Brain (tissue), 1 donor: ENCODE results near the gene HOXA1.

GRCh38 chr7:26857437-26858352, 6.7 kb downstream of the SKAP2 start:
- RRBS = no CpG with 5 or more reads among the region's 37 CpGs

DNA sequence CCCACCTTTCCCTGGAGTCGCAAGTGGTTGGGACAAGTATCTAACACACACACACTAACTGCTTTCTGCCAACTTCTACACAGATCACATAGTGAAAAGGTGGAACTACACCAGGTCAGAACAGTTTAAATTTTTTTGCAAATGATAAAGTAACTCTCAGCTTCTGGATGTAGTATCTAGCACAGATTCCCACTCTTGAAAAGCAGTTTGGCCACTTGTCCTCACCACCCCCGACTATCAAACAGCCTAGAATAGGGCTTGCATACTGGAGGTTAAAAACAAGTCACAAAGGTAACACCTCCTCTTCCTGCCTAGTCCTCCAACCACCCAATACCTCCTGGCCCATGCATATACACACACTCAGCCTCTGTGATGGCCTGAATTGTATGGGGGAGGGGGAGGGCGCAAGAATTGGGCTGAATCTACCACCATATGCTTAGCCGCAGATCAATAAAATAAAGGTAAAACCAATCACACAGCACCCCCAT, 5.7 kb downstream of the SKAP2 start:
- RRBS = no CpG with 5 or more reads among the region's 4 CpGs

DNA sequence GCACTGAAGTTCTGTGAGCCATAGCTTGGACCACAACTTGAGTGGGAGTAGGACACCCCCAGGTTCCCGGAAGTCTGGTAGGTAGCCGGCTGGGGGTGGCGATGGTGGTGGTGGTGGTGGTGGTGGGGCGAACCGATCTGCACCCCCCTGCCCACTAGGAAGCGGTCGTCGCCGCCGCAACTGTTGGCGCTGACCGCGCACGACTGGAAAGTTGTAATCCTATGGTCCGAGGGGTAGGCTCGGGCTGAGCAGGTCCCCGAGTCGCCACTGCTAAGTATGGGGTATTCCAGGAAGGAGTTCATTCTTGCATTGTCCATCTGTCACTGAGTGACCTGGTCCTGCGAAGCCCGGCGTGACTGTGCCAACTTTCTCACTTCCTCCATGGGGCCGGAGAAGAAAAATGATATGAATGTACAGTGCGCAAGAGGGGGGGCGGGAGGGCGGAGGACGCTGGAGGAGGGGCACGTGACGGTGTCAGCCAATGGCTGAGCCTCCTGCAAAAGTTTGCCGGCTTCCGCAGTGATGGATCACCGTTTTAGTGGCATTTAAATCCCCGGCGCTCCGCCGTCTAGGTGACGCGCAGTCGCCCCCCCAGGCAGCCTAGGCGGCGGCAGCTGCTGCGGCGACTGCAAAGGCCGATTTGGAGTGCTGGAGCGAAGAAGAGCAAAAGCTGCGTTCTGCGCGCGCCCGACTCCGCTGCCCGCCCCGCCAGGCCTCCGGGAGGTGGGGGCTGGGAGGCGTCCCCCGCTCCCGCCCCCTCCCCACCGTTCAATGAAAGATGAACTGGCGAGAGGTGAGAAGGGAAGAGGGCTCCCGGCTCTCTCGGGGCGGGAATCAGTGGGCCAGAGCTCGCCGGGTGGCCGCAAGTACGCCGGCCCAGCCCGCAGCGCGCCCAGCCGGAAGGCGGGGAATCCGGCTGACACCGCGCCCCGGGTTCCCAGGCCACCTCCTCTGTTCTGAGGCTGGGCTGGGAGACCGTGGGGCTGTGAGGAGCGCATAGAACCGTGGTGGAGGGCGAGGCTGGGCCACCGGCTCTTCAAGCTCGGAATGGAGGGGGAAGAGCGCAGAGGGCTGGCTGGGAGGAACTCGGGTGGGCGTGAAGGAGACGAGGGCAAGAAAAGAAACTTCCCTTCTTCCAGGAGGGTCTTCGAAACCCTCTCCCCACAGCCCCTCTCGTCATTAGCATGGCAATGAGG, at the start of gene HOXA1:
HOXA1 (minus strand) TSS at position 405 of the 1,196 bp plus-strand sequence.
- RRBS = 3% methylated on average over 15 of the region's 87 CpGs

DNA sequence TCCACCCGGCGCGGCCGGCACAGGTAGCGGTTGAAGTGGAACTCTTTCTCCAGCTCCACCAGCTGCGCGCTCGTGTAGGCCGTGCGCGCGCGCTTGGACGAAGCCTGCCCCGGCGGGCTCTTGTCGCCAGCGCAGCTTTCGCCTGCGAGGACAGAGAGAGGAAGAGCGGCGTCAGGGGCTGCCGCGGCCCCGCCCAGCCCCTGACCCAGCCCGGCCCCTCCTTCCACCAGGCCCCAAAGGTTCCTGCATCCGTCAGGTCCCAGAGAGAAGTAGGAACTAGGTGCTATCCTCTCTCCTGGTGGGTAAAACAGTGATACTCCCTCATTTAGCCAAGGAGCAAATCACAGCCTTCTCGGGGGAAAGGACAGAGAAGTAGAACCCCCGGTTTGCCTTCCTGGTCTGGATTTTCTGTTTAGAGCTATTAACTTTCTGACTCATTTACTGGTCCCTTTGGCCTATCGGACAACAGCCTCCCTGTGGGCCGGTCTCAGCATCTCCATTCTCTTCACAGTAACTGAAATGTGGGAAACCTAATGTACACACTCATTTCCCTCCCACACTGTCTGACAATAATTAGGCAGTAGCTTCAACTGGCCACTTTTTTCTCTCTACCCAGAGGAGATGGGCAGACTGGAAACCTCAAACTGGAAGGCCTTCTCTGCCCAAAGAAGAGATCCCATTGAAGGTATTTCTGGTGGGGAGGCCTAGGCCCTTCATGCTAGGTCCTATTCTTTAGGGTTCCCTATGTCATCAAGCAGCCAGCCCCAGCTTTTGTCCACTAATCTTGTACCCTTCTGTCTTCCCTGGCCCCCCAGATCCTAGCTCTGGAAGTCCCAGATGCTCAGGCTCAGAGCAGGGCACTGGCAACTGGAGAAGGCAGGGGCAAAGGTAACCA, 6.3 kb upstream of the HOXA2 start:
- RRBS = 19% methylated on average over 18 of the region's 31 CpGs

- RRBS = 10% methylated on average over 17 of the region's 67 CpGs
Observed at GRCh38 chr7:27110064-27111112, 7.9 kb upstream of the HOXA2 start.

- RRBS = 6% methylated on average over 11 of the region's 38 CpGs
Observed at GRCh38 chr7:27143938-27144696, 636 bp upstream of the HOXA5 start.

DNA sequence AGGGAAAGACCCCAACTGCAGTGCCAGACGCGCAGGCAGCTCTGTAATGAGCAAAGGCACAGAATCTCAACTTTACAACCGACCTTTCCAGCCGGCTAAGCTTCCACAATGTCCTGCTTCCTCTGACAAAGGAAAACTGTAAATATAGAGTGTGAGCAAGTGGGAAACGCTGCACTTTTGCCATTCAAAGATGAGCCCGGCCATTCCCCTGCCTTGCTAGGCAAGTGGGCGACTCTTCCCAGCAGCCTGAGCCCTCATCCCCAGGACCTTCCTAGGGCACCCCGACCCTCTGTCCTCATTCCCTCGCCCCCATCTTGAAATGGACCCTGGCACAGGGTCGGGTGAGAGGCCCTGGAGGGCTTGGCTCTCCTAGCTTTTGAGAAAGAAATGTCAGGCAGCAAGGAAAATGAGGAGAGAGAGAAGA, 1.1 kb downstream of the HOXA7 start:
- RRBS = 5% methylated on average over 3 of the region's 10 CpGs

- RRBS = 12% methylated on average over 5 of the region's 20 CpGs
Observed at GRCh38 chr7:27164868-27165160, 523 bp downstream of the HOXA9 start.

DNA sequence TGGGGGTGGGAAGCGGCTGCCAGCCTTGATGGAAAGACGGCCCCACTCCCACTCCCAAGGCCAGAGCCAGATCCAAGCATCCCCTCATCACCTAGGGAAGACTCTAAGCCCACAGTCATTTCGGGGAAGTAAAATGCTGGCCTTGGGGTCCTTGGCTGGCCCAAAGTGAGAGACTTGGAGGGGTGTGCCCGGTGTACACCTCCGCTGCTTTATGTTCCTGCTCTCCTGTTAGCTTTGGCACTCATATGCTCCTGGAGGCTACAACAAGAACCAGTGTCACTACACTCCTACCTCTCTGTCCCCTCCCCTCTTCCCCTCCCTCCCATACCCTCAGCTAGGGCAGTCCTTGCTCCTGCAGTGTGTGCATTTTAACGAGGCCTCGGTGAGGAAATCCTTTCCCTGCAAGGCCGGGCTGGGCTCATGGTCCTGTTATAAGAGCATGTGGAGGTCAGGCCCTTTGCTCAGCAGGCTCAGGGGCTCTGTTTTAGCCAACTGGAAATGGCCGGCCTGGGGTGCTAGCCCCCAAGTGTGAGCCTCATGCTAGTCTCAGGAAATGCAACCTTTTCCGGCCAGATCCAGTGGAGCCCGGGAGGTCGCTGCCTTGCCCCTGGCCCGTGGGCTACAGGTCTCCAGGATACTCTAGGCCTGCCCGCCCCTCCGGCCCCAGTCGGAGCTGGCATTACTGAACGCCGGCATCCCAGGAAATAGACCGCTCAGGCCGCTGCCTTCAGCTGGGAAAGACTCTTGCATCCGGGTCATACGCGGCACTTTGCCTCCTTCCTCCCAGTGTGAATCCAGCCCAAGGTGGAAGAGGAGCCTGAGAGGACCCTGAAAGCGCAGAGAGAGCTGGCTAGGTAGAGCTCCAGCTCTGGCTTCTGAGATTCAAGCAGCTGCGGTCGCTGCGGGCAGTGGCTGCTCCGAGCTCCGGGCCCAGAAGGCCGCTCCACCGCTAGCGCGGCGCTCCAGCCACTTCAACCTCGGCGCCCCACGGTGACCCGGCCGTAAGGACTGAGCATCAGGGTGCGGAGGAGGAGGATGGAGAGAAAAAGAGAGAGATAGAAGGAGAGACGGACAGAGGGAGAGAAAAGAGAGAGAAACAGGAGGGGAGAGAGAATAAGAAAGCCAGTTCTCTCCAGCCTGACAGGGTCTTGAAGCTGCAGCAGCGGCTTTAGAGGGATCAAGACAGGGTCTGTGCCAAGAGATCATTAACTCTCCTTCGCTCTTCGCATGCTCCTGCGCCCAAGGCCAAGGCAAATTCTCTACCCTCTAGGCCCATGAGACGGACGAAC, 1.4 kb upstream of the HOXA10 start:
- RRBS = 30% methylated on average over 22 of the region's 47 CpGs

- RRBS = 3% methylated on average over 15 of the region's 58 CpGs
Observed at GRCh38 chr7:27179529-27180542, 5.2 kb downstream of the HOXA11 start.

DNA sequence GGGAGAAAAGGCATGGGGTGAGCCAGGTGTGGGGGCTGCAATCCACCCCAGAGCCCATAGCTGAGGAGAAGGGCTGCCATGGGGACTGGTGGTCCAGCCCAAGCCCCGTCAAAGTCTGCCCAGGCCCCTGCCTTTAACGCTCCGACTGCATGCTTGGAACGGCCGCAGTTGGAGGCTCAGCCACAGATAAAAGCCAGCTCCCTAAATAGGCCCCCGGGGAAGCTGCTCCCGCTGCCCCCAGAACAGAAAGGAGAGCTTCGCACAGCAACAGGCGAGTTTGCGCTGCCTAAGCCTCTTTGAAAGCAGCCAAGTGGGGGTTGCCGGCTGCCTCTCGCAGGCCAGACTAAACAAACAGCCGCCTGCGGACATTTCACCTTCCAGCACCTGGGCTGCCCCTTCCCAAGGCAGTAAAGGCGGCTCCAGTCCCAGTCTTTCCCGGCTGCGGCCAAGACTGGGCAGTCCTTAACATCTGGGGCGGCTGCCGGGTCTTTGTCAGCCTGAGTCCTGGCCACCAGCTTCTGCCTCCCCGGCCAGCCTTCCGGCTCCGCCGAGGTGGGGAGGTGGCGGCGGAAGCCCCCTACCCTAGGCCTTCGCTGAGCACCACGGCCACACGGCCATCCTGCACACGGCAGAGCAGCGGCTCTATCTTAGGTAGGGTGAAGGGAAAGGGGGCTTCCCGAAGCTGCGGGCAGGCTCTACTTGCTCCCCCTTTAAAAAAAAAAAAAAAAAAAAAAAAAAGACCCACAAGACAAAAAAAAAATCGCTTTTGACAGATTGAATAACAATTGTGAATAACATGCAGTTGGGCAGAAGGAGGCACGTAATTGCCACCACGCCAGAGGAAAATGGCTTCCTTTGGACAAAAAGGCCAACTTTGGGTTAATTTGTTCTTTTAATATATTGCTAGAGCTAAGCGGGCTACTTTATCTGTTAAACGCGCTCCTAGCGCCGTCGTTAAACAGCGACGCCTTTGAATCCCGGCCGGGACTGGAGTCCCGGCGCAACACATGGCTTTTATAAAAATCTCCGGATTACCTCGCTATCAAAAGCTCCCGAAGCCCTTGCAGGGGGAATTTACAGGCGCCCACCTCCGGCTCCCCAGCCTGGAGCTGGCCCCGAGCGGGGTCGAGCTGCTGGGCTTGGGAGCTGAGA, 1.6 kb downstream of the HOXA11 start:
- RRBS = 7% methylated on average over 17 of the region's 55 CpGs

DNA sequence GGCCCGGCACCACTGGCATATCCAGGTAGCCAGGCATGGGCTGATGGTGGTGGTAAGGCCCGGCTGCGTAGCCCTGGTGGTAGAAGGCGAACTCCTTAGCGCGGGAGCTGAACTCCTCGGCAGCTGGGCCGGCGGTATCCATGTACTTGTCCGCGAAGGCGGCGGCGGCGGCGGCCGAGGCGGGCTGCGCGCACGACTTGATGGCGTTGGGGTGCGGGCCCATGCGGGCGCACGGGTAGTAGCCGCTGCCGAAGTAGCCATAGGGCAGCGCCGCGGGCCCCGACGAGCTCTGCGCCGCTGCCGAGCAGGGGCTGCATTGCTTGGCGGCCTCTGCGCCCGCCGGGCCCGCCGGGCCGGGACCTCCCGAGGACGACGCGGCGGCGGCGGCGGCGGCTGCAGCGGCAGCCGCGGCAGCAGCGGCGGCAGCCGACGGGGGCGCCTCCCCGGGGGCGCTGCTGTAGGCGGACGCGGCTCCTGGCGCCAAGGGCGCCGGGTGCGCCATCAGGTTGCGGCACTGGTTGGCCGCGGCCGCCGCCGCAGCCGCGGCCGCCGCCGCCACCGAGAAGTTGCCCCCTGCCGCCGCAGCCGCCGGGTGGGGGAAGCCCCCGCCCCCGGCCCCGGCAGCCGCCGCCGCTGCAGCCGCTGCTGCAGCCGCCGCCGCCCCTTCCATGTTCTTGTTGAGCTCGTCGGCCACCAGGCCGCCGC, 433 bp downstream of the HOXA13 start:
- RRBS = 3% methylated on average over 38 of the region's 99 CpGs

DNA sequence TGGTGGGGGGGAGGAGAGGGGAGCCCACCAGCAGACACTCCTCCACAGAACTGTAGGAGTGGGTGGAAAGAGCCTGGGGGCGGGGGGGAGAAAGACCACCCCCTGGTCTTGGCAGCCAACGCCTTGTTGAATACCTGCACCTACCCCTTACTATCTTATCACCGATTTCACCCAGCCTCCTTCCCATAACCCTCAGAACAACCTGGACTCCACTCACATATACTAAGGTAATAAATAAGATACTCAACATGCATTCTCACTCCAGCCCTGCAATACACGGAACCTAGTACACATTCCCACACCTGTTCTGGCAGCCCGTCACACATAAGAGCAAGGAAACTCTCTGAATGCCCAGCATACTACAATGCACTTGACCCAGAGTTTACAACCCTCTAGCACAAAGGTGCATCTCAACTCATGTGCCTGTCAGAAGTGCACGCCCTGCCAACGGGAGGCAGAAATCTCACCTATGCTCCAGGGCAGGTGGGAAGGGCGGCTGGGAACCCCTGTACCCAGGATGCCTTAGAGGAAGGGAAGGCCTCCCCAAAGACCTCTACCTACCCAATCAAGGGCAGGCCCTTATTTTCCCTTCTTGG, 1.8 kb downstream of the EVX1 start:
- RRBS = no CpG with 5 or more reads among the region's 8 CpGs

DNA sequence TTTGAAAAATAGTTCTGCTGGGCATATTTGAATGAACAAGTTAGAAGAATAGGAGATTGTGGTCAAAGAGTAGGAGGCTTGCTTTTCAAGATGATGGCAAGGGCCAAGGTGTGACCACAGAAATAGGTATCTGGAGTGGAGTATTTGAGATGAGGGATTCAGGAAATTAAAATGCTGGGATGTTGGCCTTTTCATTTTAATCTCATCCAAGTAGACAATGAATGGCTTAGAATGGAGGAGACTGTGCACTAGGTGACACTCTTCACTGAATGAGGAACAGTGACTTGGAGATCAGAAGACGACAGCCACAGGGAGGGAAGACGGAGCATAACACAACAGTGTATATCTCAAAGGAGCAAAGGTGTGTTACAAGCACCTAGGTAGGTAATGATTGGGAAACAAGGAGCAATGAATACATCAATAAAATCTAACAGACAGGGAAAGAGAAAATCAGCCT, 4.2 kb upstream of the TAX1BP1 start:
- RRBS = no CpG with 5 or more reads among the region's 2 CpGs

GRCh38 chr7:27921157-27921460, 181.1 kb downstream of the TAX1BP1 start:
- RRBS = 11% methylated on average over 1 of the region's 1 CpG

DNA sequence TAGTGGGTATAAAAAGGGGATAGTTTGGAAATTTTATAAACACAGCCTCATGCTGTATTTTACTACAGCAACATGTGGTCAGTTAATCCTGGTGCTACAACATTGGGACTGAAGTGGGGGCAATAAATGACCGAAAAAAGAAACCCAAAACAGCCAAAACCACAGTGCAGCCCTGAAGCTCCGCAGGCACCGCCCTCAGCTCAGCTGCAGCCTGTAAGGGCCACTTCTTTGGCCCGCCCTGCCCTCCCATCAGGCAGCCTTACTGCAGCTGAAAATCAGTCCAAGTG, 104.0 kb downstream of the CREB5 start:
- RRBS = no CpG with 5 or more reads among the region's 4 CpGs

- RRBS = no CpG with 5 or more reads among the region's 12 CpGs
Observed at GRCh38 chr7:28570285-28571039, 158.1 kb downstream of the CREB5 start.

DNA sequence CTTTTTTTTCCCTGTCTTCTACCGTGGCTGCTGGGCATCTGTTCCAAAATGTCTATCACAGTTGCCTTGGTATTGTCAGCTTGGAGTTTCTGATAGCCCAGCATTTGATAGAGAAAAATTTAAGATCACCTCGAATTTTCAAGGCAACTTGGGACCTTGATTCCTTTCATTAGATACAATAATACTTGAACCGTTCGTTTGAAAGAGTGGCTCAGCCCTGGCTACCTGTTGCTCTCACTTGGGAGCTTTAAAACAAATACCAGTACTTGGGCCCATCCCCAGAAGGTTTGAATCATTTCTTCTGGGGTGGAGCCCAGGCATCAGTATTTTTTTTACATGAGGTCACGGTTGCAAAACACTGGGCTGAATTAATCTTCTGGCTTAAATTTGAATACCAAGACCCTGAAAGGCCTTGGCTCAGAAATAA, 214.8 kb downstream of the CREB5 start:
- RRBS = no CpG with 5 or more reads among the region's 5 CpGs

DNA sequence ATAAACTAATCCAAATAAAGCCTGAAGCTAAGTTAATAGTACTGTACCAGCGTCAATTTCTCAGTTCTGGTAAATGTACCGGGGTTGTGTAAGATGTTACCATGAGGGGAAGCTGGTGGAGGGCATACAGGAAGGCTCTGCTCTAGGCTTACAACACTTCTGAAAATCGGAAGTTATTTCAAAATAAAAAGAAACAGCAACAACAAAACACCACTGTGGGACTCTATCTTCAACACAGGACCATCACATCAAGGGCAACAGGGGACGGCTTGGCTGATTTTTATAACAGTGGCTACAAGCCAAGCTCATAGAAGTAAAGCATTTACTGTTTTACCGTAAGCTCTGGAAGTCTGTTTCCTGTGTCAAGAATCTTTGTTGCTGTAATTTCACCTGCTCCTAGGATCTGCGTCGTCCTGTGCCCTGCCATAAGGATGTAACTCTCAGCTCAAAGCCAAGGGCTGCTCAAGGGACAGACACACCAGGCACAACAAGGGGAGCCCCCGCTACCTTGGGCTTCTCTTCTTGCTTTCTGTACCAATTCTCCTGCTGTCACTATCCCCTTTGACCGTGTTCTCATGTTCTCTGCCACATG, 257.2 kb downstream of the CREB5 start:
- RRBS = no CpG with 5 or more reads among the region's 9 CpGs

- RRBS = no CpG with 5 or more reads among the region's 11 CpGs
Observed at GRCh38 chr7:28708116-28708703, 249.9 kb downstream of the TRIL start.